Body of pancreas (tissue), 2 donors: ENCODE results near the gene YAF2.

GRCh38 chr12:32535042-32536112 is 136.0 kb downstream of the FGD4 start:
- PRO-cap, result bidirectional peak, plus-strand start at chr12:32535502, minus-strand start at chr12:32535362
- RAMPAGE, long total RNA, 2 experiments, result no peak in any of the 2 experiments

GRCh38 chr12:32546909-32547678 is 132.0 kb upstream of the DNM1L start:
- PRO-cap, result no peak
- RAMPAGE, long total RNA, 2 experiments, result no peak in any of the 2 experiments

DNA sequence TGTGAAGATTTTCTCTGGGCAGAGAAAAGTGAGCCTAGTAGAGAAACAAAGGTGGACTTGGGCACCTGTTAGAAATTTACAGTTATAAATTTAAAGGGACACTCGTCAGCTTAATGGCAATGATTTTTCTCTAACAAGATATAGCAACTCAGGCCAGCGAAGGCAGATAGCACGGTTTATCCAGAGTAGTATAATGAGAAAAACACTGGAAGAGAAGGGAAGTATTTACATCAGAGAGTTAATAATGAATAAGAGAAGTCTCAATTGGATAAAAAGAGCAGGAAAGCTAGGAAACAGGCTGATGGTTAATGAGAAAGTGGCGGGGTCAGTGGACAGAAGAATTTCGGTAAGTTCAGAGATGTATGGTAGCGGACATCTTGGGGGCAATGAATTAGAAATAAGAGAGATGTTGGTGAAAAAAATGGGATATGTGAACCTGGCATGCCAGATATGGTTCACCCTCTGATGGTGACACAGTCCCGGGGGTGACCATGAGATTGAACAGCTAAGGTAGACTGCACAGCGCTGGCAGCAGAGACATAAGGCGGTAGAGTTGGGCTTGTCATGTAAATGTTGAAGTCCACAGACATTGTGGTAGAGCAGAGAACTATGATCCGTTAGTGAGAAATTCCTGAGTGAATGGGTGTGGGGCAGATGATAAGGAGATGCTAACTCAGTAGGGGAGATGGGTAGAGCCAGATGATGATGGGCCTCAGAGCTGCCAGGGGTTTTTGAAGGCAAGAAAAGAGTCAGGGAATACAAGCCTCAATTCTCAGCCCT is 51.3 kb upstream of the DNM1L start:
- PRO-cap, result no peak
- RAMPAGE, long total RNA, 2 experiments, result no peak in any of the 2 experiments

- PRO-cap, result no peak
- RAMPAGE, long total RNA, 2 experiments, result no peak in any of the 2 experiments
Observed at GRCh38 chr12:32679803-32680328, 765 bp downstream of the DNM1L start.

- PRO-cap, result no peak
- RAMPAGE, long total RNA, 2 experiments, result start-site peak on the minus strand in 1 of 2 experiments, at chr12:32744329-32744378 at its widest, 6 reads per replicate
Observed at GRCh38 chr12:32743502-32744466, 11.9 kb downstream of the YARS2 start.

DNA sequence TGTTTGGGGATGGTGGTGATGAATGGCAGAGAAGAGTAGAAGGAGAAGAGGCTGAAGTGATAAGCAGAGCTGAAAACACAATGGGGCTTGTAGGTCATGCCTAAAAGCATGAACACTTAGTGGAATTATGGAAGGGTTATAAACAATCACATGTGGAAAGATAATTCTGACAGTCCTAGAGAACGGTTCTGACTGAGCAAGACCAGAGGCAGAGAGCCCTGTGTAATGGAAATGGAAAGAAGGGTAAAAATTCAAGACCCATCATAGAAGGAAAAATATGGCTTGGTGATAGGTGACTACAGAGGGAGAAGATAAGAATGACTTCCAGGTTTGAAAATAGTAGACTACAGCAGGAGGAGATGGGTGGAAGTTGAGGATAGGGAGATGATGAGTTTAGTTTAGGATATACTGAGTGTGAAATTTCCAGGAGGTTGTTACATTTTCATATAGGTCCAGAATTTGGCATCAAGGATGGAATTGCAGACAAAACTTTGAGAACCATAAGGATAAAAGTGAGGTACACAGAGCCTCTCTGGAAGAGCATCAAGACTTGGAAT is 21.1 kb downstream of the PKP2 start:
- PRO-cap, result no peak
- RAMPAGE, long total RNA, 2 experiments, result no peak in any of the 2 experiments

GRCh38 chr12:39341286-39341646 is 101.7 kb downstream of the KIF21A start:
- PRO-cap, result no peak
- RAMPAGE, long total RNA, 2 experiments, result no peak in any of the 2 experiments

DNA sequence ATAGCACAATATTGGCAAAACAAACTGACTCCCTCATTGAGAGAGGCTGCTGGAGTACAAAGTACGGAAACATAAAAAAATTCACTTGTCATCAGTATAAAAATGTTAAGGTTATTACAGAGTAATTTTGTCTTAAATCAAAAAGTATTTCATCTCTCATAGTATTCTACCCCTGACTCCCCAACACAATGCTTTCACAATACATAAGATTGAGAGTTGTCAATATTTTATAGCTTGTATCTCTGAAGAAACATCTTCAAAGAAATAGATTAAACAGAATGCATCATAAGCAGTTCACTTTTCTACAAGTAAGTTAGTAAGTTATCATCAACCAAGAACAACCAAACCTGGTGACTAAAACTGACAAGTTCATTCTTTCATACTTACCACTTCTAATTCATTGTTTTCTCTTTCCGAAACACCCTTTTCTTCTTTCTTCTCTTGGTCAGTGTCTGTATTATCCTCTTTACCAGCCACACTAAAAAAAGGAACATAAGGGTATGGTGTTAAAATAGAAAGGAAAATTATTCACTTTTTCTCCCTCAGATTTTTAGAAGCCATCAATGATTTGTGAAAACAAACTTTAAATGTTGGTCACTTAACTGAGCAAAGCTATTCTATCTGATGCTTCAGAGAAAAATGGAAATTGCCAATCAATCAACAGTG is 101.1 kb downstream of the KIF21A start:
- PRO-cap, result no peak
- RAMPAGE, long total RNA, 2 experiments, result start-site peak on the minus strand in 1 of 2 experiments, centred at position 428 of the sequence, 10 reads per replicate

DNA sequence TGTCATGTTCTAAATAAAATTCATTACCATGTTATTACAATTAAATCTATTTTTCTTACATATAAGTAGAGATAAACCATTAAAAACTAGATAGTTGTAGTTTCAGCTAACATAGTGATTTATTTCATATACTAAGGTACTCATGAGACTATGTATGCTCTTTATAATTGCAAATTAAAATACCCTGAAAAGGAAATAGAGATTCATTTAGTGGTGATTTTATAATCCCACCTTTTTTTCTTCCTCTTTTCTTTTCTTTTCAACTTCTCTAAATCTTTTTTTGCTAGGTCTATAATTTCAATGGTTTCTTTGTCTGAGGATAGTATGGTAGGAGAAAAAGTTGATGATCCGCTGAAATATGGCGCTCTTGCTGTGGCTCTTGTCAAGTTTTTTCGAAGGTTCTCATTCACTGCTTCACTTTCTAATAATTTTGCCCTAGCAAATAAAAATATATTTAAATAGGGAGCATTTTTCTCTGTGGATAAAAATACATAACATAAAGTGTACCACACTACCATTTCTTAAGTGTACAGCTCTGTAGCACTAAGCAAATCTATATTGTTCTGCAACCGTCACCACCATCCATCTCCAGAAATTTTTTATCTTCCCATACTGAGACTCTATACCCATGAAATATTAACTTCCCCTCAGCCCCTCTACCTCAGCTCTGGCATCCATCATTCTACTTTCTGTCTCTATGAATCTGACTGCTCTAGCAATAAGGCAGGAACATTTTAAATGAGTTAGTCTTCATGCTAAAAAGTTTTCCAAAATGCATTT is 91.2 kb downstream of the KIF21A start:
- PRO-cap, result no peak
- RAMPAGE, long total RNA, 2 experiments, result no peak in any of the 2 experiments

GRCh38 chr12:39538395-39539025 is 81.1 kb downstream of the ABCD2 start:
- PRO-cap, result no peak
- RAMPAGE, long total RNA, 2 experiments, result no peak in any of the 2 experiments

DNA sequence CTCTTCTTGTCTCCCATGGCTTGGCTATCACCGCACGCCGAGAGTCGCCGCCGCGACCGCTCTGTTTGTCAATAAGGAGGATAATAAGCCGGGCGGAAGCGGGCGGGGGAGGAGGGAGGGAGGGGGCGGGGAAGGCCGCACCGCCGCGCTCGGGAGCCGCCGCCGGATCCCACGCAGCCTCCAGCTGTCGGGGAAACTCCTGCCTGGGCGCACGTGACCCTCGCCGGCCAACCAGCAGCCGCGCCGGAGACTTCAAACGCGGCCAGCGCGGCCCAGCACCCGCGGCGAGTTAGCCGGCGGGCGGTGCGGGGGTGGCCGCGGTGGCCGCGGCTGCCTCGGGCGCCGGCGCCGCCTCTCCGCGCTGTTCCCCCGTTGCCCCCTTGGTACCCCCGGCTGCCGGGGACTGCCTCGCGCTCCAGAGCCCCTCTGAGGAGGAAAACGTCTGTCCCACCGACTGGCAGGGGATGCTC is at the start of gene YAF2:
TSS of gene YAF2 (minus strand) at position 85 of the 470 bp plus-strand sequence.
- PRO-cap, result bidirectional peak, plus-strand start at position 293 of the sequence, minus-strand start at position 173 of the sequence
- RAMPAGE, long total RNA, 2 experiments, result start-site peak on the minus strand in 1 of 2 experiments, centred at position 56 of the sequence, 34 reads per replicate

DNA sequence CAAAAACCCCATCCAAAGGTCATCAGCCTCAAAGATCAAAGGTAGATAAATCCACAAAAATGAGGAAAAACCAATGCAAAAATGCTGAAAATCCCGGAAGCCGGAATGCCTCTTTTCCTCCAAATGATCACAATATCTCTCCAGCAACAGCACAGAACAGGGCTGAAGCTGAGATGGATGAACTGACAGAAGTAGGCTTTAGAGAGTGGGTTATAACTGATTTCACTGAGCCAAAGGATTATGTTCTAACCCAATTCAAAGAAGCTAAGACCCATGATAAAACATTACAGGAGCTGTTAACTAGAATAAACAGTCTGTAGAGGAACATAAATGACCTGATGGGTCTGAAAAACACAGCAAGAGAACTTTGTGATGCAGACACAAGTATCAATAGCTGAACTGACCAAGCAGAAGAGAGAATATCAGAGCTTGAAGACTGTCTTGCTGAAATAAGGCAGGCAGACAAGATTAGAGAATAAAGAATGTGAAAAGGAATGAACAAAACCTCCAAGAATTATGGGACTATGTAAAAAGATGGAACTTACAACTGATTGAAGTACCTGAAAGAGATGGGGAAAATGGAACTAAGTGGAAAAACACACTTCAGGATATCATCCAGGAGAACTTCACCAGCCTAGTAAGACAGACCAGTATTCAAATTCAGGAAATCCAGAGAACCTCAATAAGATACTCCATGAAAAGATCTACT is 116.4 kb downstream of the TMEM117 start:
- PRO-cap, result no peak
- RAMPAGE, long total RNA, 2 experiments, result no peak in any of the 2 experiments

DNA sequence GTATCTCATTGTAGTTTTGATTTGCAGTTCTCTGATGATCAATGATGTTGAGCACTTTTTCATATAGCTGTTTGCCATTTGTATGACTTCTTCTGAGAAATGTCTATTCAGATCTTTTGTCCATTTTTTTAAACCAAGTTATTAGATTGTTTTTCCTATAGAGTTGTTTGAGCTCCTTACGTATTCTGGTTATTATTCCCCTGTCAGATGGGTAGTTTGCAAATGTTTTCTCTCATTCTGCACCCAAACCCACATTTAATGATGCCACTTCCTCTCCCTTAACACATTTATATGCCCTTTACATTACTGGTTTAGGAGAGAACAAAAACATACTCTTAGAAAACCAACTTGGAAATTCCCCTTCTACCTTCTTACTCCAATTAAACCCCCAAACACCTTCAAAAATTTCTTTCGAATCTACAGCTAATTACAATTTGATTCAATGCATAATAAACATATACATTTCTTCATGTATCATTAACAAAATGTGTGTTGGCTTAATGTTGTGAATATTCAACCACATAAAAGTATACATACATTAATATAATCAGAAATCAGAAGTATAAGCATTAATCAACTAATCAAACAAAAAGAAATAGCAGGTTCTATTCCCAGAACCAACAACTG is 48.0 kb downstream of the NELL2 start:
- PRO-cap, result no peak
- RAMPAGE, long total RNA, 2 experiments, result no peak in any of the 2 experiments

DNA sequence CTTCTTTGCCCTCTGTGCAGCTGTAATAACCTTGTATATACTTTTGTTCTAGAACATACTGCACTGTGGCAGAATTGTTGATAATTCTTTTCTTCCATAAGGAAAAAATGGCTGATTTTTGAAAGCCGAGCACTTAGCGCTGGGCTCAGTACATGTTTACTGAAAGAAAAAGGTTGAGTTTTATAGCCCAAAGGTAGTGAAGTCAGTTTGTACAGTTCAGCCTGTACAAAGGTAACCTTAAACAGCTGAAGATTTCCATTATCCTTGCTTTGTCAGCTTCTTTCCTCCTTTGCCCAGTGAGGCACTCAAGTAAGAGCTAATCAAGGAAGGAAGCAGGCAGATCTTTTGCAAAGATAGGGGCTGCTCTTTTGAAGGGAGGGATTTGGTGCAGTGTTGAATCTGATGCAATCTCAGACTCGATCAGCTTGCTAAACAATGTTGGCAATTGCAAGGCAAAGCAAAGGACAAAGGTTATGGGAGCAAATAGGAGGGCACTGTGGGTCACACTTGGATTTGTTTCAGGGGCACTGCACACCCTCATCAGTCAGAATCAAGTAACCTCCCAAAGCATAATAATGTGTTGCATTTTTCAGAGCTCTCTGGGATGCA is 44.2 kb downstream of the ANO6 start:
- PRO-cap, result no peak
- RAMPAGE, long total RNA, 2 experiments, result no peak in any of the 2 experiments

DNA sequence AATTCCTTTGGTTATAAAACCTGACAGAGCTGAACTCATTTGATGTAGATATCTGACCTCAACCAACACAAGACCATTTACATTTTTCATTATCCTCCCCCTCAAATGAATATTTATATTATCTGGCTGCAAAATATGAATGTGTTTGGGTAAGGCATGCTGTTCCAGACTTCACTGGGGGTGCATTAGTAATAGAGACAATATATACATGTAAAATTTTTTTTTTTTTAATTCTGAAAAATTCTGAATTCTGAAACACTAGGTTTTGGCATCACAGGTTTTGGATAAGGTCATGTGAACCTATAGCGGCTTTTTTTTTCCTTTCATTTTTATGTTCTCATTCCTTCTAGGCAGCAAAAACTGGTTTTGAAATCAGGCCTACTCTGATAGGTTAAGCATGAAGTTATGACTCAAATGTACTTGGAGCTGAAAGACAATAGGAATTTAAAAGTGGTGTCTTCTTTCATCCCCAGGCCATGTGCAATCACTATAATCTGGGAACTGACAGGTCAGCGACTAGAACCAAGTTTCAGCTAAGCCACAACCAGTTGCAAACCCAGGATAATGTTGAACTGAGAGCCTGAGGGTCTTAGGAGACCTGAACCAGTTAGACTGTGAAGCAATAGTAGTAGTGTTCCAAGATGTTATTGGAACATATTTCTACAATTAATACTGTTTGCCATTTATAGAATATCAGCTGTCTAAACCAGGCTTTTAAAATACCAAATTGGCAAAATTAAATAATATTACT is 74.2 kb downstream of the ANO6 start:
- PRO-cap, result no peak
- RAMPAGE, long total RNA, 2 experiments, result no peak in any of the 2 experiments

GRCh38 chr12:45671250-45671699 is 58.2 kb upstream of the ARID2 start:
- PRO-cap, result no peak
- RAMPAGE, long total RNA, 2 experiments, result no peak in any of the 2 experiments

GRCh38 chr12:45942212-45942871 is 48.0 kb downstream of the SCAF11 start:
- PRO-cap, result no peak
- RAMPAGE, long total RNA, 2 experiments, result start-site peak on the minus strand in 1 of 2 experiments, at chr12:45942721-45942778 at its widest, 8 reads per replicate

- PRO-cap, result bidirectional peak, plus-strand start at chr12:45990069, minus-strand start at chr12:45989823
- RAMPAGE, long total RNA, 2 experiments, result no peak in any of the 2 experiments
Observed at GRCh38 chr12:45989652-45990168, 664 bp downstream of the SCAF11 start.

GRCh38 chr12:45991041-45991205 is 549 bp upstream of the SCAF11 start:
- PRO-cap, result no peak
- RAMPAGE, long total RNA, 2 experiments, result no peak in any of the 2 experiments

GRCh38 chr12:46187505-46188129 is 81.2 kb downstream of the SLC38A1 start:
- PRO-cap, result no peak
- RAMPAGE, long total RNA, 2 experiments, result no peak in any of the 2 experiments